ENCODE measurements around the gene CASP7.

- PRO-cap = no peak
These were observed 242.1 kb downstream of the VTI1A start for GRCh38 chr10:112689063-112689497.

DNA sequence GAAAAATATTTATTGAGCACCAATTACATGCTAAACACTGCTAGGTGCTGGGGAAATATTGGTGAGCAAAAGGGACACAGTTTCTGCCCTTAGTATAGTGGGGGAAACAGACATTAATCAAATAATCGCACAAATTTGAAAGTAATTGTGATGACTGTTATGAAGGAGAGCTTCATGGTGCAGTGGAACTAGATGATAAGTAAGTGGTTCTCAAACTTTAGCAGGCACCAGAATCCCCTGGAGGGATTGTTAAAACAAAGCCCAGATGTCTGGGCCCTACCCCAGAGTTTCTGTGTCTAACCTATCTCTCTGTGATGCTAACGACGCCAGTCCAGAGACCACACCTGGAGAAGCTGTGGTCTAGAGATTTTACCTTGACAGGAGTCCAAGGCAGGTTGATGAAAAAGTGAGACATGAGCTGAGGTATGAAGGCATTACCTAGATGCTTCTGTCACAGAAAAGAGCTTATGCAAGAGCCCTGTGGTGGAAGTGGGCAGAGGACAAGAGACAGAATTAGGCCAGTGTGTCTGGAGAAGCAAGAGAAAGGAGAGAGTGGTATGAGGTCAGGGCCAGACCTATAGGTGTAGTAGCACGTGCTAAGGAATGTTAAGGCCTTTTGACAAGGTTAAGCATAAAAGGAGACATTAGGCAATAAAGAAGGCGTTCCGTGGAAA is 184.4 kb upstream of the TCF7L2 start:
- PRO-cap = no peak

- PRO-cap = no peak
These were observed 36.2 kb upstream of the TCF7L2 start for GRCh38 chr10:112913808-112914282.

GRCh38 chr10:113039959-113040557 is 90.0 kb downstream of the TCF7L2 start:
- PRO-cap = no peak

DNA sequence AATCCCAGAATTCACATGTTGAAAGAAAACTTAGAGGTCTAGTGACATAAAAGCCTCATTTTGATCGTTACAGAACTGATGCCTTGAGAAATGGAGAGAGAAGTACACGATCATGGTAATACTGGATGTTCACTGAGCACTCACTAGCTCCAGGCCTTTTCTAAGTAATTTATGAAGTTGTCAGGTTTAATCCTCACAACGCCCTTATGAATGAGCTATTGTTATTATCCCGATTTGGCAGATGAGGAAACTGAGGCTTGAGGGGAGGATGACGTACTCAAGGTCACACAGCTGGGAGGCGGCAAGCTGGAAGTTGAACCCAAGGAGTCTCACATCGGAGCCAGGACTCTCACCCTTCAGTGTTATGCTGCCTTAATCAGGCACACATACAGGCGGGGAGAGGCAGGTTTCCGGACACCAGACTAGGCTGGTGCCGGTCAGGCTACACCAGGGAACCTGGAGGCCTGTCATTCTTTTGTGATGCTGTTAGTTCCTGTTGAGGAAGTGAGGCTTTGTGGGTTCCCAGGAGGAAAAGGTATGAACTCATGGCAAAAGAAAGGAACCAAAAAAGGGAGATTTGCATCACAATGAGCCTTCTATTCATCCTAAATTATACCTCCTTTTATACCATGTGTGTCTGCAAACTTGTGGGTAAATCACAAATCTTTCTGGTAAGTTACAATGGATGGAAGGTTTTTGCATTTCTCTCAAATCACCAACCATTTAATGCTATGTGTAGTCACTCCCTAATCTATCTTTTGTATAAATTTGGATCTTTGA is 103.7 kb downstream of the TCF7L2 start:
- PRO-cap = no peak

DNA sequence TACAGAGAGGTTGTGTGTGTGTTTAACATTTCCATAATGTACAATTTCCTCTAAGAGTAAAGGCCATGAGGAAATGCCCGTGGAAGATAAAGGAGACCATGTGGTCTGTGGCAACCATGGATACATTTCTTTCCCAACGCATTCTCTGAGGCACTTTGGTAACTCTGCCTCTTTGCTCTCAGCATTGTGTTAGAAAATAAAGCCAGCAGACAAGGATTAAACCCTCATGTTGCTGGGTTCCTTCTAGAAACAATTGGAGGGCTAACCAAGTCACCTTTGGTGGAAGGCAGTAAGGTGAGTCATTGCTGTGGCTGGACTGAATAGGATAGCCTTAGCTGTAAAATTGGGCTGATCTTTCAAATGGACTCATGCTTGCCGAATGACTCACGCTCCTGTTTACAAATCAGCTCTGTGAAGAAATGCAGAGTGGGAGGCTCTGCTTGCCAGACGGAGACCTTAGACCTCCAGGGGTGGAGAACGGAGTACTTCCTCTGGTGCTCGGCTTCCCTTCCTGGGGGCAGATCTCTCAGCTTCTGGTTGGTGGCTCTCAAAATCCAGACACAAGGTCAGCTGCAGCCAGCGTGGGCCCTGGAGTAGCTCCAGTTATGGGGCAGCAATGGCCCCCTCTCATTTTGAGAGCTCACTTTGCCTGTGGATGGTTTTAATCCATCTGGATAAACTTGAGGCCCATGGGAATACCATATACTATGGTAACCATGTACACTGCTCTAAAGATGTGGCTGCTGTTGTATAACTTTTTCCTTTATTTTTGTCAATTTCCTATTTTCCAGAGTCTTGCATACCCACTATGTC is 137.3 kb downstream of the TCF7L2 start:
- PRO-cap = no peak

- PRO-cap = no peak
These were observed 89.0 kb upstream of the HABP2 start for GRCh38 chr10:113463811-113464215.

DNA sequence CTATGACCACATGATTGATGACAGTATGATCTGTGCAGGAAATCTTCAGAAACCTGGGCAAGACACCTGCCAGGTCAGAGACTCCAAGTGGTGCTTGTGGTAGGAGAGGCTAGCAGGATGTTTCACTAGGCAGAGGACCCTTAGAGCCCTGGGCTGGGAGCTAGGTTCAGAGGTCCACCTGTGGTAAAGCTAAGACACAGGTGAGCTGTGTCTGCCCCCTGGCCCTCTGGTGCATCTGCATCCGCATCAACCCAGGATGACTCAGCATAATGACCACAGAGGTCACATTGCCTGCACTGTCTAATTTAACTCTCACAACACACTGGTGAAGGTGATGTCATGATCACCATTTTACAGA is 33.0 kb downstream of the HABP2 start:
- PRO-cap = no peak

DNA sequence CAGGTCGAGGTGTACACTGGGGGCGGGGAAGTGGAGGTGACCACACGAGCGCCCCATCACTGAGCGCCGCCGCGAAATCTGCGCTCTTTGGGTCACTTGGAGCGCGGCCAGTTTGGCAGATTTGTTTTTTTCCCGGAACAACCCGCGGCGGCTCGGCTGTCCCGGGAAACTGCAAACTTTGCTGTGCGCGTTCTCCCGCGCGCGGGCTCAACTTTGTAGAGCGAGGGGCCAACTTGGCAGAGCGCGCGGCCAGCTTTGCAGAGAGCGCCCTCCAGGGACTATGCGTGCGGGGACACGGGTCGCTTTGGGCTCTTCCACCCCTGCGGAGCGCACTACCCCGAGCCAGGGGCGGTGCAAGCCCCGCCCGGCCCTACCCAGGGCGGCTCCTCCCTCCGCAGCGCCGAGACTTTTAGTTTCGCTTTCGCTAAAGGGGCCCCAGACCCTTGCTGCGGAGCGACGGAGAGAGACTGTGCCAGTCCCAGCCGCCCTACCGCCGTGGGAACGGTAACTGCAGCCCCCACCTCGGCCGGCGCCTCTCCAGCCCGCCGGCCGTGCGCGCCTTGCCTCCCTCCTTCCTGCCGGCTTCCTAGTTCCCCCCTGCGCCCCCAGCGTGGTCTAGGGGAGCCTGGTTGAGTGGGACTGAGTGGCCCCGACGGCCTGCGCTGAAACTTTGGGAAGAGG is at the start of gene CASP7:
TSS of gene CASP7 (plus strand) at position 438 of the 681 bp plus-strand sequence.
- PRO-cap = bidirectional peak, plus-strand start at position 162 of the sequence, minus-strand start at position 282 of the sequence; bidirectional peak, plus-strand start at position 438 of the sequence, minus-strand start at position 335 of the sequence; bidirectional peak, plus-strand start outside the sequence, minus-strand start at position 588 of the sequence

DNA sequence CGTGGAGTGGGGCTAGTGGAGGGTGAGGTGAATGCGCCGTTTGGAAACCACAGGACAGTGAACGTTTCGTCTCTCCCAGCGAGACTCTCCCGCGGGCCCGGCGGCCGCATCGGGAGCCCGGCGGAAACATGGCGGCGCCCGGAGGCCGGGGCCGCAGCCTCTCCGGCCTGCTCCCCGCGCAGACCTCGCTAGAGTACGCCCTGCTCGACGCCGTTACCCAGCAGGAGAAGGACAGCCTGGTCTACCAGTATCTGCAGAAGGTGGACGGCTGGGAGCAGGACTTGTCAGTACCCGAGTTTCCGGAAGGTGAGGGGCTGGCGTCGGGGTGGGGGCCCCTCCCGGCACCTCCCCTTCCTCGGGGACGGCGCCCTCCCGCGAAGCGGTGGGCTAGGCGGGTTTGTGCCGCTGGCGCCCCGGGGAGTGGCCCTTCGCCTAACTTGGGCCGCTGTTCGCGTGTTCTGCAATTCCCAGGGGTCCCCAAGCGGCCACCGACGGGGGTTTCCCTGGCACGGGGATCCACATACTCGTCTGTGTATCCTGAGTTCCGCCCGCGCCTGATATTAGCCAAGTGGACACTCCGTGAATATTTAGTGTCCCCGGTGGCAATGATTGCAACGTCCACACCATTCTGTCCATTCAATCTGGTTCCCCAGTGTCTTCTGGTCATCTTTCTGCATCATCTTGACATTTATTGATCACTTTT is 435 bp downstream of the NHLRC2 start:
- PRO-cap = bidirectional peak, plus-strand start at position 522 of the sequence, minus-strand start at position 520 of the sequence

- PRO-cap = no peak
These were observed 20.6 kb upstream of the ADRB1 start for GRCh38 chr10:114022974-114023482.

- PRO-cap = no peak
These were observed 21.9 kb downstream of the VWA2 start for GRCh38 chr10:114260869-114261418.

DNA sequence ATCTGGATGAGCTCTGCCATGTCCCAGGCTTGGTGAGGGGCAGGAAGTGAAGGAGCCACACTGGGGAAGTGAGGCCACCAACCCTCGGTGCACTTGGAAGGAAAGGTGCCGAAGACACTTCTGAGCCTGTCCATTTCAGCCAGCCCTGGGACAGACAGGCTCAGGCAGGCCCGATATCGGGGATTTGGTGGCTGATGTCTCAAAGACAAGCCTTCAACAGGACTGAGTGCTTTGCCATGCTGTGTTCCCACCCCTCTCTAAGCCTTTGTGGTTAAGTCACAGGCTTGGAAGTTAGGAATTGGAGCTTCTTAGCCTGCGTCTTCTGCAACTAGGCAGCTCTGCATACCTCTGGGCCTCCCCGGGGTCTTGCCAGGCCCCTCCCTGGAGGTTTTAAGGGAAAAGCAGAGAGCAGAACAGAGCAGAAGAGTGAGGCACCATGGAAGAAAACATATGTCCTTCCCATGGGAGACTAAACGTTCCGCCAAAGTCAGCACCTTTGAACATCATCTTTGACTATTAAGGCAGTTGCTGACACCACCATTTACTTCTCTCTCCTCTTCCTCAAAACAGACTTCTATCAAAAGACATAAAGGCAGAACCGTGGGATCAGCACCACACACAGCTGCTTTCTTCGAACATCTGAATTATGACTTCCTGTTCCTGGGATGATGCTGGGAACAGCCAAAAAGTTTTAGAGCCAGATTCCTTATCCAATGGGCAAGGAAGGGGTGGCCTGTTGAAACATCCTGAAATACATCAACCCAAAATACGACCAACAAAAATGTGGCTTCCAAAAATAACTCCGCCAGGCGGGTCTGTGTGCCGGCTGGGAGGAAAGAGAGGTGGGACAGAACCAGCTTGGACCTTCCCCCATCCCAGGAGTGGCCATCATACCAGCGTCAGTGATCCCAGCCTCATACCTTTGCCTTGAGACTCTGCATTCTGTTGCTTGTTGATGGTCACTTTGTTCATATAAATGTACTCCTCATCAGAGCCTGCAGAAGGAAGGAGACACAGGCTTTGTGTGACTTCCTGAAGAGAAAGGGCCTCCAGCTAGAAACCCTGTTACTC is 71.7 kb downstream of the AFAP1L2 start:
- PRO-cap = no peak

DNA sequence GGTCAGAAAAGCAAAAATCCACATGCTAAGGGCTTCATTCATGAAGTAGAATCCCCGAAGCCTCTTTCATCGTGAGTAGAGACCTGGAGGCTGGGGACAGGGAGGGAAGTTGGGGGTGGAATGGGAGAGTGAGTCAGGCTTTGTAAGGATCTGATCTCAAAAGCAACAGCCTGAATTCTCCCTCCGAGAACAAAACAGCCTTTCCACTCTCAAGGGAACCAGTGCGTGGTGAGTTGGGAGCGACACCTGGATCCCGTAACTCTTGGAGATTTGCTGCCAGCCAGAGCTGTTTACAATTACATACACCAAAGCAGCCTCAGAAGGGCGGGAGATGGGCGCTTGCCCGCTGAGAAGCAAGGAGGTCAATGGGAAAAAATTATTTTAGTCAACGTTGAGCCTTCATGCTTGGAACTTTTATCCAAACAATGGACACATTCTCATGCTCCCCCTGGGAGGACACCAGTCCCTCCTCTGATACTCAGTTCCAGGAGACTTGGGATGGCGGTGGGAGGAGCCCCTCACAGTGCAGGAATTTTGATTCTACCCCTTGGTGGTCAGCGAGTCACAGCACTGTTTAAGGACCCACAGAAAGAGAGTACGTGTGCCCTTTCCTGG is 10.7 kb downstream of the AFAP1L2 start:
- PRO-cap = no peak

GRCh38 chr10:114402662-114403888 is 1.2 kb downstream of the AFAP1L2 start:
- PRO-cap = no peak

DNA sequence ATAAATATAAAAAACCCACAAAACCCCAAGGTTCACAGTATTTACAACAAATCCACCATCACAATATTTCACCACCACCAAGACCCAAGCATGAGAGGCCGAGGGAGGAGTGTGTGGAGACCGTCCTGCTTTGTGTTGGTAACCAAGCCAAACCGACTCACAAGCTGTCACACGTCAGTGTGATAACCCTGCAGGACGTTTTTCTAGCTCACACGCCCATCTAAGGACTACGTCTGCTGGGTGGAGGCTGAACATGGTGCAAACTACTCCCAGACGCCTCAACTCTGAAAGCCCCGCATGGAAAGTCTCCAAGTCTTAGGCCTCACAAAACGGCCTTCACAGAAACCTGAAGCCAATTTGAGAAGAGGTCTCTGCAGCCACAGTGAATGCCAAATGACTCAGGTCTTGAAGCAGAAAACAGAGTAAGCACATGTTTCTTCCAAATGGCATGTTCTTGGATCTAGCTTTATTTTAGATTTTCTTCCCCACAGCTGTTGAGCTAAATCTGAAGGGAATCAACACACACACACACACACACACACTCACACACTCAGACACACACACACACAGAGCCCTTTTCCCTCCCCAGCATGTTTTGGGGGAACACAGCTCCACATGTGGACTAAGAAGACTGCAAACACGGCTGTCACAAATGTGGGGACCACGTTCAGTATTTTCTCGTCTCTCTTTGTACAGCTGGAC is 116.5 kb downstream of the ABLIM1 start:
- PRO-cap = no peak

DNA sequence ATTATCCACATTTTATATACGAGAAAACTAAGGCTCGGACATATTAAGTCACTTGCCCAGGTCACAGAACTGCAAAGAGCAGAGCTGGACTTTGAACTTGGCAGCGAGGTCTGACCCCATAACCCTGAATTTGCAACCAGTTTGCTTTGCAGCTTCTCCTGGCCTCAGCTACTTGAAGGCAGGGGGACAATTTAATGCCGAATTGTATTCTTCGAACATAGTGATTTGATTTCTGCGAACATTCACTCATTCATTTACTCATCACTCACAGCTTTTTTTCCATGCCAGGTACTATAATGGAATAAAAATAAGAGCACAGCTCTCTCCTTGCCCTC is 7.2 kb downstream of the ABLIM1 start:
- PRO-cap = no peak

DNA sequence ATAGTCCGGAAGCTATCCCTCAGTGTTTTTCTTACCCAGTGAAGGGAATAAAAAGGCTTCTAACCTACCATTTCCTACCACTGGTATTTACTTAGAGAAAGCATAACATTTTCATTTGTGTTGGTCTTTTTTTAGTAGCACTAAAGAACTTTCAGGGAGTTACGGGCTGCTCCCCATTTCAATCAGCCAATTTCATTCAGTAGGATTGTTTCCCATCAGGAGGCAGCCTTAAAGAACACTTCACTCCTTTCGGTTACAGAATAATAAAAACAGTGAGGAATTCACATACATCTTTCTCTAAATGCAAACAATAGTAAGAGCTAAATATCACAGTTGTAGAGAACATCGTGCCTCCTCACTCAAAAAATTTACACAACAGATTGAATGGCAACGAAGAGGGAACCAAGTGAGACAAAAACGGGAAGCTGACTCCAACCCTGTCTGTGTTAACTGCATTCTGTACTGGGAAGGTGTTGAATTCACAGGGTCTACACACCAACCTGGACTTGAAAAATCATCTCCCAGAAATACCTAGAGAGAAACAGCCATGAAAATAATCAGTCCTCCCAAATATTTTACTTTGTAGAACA is 55.5 kb upstream of the ABLIM1 start:
- PRO-cap = no peak

- PRO-cap = no peak
These were observed 69.6 kb upstream of the FHIP2A start for GRCh38 chr10:114751901-114752369.

GRCh38 chr10:114859095-114859716 is 37.6 kb downstream of the FHIP2A start:
- PRO-cap = no peak